Fallopian tube (tissue), 1 donor: ENCODE results near the gene UGT1A3.

DNA sequence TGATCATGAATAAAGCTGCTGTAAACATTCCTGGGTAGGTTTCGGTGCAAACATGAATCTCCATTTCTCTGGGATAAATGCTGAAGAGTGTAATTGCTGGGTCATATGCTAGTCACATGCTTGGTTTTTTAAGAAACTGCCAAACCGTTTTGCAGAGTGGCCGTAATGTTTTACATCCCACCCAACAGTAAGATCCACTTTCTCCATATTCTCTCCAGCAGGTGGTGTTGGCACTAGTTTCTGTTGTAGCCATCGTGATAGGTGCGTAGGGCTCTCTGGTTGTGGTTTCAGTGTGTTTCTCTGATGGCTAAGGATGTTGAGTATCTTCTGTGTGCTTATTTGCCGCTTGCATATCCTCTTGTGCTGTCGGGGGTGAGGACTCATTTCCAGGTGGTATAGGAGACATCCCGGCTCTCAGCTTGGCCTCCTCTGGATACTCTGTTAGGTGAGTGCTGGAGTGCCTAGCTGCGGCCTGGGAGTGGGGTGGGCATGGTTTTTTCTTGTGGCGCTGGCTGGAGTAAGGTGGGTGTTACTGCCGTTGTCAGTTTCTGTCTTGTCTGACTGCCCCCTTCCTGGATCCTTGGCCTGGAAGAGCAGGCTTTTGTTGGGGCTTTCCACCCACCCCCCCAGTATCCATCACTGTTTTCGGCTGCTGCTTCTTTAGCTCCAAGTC is 69.0 kb downstream of the DGKD start:
- PRO-cap = no peak

- PRO-cap = no peak
Observed at GRCh38 chr2:233638874-233639329, 2.7 kb downstream of the UGT1A10 start.

DNA sequence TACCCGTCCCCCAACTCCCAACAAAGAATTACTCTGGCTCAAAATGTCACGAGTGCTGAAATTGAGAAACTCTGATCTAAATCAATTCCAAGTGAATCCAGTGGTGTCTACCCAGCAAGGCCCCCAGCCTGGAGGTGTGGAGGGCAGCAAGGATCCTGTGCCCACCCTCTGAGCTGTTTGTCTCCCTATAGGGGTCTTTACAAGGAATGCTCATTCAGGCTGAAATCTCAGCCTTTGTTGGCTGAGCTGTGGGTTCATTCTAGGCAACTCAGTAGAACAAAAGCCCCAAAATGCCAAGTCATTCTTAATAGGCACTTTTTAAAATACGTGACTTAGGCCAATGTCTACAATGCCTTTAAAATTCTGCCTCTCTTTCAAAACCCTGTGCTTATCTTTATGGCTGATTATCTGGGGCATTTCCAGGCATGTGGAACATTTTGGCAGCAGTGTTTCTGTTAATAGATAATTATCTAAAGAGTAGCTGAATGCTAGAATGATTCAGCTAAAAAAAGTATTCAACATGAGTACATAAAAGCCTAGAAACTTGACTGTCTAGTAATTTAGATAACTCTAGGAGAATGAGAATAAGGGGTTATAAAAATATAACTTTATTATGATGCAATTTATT is 7.4 kb downstream of the UGT1A6 start:
- PRO-cap = no peak

DNA sequence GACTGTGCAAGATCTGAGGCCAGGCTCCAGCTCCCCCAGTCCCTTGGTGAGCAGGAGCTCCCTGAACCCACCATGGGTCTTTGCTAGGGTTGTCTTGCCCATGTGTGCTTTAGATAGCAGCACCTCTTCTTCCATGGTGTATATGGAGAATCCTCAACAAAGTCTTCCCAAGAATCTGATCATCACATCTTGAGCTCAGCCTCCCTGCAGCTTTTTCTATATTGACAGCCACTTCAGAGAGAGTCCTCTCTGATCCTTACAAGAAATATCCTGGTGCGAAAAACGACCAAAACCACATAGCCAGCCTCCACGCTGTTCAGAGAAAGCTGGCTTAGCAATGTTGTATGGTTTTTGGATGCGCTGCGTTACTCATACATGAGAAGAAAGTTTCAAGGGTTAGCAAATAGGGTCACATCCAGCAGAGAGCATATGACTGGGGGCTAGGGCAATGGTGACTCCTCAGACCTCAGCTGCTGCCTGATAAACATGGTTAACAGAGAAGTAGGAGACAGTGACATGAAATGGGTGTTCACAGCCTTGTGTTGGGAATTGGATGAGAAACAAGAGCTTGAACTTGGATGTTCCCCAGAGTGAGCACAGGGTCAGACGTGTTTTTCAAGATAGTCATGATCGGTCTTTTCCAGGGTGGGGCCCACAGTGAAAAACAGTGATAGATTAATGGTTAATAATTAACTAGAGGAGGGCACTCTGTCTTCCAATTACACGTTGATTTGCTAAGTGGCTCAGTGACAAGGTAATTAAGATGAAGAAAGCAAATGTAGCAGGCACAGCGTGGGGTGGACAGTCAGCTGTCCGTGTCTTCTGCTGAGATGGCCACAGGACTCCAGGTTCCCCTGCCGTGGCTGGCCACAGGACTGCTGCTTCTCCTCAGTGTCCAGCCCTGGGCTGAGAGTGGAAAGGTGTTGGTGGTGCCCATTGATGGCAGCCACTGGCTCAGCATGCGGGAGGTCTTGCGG is at the start of gene UGT1A3:
TSS of gene UGT1A3 (plus strand) at position 746 of the 977 bp plus-strand sequence.
- PRO-cap = no peak

DNA sequence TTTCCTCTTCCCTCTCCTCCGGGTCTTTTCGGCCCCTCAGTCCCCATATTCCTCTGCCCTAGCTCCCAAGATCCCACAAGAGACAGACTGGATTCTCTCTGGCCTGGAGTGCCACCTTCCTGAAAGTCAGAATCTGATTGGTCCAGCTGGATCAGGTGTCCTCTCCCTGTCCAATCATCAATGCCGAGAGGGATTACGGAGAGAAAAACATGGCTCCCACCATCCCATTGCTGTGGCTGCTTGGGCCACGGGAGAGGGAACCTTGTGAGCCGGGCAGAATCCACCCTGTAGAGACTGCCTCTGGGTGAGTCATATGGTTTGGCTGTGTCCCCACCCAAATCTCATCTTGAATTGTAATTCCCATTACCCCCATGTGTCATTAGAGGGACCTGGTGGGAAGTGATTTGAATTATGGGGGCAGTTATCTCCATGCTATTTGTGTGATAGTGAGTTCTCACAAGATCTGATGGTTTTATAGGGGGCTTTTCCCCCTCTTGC is 2.6 kb upstream of the MROH2A start:
- PRO-cap = no peak

- PRO-cap = unidirectional peak, minus-strand start at chr2:233868386
Observed at GRCh38 chr2:233867861-233868593, 13.7 kb upstream of the HJURP start.

DNA sequence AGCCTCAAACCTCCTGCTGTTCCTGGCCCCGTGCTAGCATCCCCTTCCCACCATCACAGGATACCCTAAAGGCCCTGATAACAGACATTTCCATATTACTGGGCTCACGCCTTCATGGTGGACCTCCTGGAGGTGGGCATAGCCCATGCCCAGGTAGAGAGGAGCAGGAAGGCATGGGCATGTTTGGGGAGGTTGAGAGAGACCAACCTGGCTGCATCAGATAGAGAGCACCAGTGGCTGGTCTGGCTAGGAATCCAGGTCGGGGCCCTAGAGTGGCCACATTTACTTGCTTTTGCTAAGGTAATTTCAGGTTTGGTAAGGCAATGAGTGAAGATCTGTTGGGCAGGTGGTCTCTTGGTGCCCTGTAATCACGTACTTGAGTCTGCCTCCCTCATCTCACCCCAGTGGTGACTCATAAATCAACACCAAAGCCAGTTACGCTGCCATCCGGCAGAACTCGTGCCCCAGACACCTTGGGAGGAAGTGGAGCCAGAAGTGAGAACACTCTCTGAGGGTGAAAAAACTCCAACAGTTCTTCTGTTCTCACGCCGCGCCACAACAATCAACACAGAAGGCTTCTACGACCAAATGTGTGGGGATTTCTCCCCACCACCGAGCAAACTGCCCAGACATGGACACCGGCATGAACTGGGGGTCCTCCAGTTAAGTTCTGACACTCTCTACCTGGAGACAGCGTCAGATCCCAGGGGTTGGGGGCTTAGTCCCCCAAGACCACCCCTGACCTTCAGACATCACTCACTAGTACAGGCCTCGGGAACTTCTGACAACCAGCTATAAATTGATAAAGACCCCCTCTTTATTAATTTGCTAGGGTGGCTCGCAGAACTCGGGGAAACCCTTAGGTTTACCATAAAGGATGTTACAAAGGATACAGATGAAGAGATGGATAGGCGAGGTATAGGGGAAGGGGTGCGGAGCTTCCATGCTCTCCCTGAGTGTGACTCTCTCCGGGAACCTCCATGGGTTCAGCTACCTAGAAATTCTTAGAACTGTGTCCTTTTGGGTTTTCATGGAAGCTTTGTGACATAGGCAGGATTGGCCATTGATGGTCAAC is 206.2 kb downstream of the ARL4C start:
- PRO-cap = no peak

DNA sequence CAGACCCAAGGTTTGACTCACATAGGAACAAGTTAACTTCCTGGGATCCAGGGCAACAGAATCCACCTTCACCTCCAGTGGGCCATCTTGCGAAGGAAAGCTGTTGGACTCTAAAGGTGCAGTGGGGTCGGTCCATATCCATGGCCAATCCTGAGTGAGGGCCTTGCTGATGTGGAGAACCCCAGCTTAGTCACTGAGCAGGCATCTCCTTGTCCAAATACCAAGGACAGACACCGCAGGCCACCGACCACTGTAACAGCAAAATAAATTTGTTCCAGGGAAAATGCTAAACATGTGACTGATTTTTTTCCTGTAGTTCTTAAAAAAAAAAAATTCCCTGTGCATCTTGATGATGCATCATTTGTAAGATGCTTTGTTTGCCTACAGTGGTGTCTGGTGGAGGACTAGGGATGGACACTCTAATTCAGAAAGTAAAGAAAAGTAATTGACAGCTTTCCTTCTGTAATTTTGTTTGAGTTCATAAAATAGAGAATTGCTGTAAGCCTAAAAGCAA is 188.8 kb downstream of the ARL4C start:
- PRO-cap = no peak

GRCh38 chr2:234444580-234445488 is 52.0 kb downstream of the ARL4C start:
- PRO-cap = no peak

- PRO-cap = no peak
Observed at GRCh38 chr2:234491549-234492674, 5.0 kb downstream of the ARL4C start.

DNA sequence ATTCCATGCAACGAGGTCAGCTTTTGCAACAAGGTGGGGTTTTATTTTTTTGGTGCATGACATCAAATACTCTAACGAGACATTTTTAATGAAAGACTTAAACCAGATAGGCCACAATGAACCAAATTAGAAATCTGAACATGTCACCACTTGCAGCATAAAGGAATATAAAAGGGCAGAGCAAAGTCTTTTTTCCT is 2.4 kb downstream of the ARL4C start:
- PRO-cap = no peak

- PRO-cap = no peak
Observed at GRCh38 chr2:234772786-234773161, 179.0 kb upstream of the SH3BP4 start.

GRCh38 chr2:234864378-234864886 is 87.4 kb upstream of the SH3BP4 start:
- PRO-cap = no peak

GRCh38 chr2:234874710-234875225 is 77.0 kb upstream of the SH3BP4 start:
- PRO-cap = no peak

GRCh38 chr2:234954226-234954428 is 2.3 kb downstream of the SH3BP4 start:
- PRO-cap = no peak

DNA sequence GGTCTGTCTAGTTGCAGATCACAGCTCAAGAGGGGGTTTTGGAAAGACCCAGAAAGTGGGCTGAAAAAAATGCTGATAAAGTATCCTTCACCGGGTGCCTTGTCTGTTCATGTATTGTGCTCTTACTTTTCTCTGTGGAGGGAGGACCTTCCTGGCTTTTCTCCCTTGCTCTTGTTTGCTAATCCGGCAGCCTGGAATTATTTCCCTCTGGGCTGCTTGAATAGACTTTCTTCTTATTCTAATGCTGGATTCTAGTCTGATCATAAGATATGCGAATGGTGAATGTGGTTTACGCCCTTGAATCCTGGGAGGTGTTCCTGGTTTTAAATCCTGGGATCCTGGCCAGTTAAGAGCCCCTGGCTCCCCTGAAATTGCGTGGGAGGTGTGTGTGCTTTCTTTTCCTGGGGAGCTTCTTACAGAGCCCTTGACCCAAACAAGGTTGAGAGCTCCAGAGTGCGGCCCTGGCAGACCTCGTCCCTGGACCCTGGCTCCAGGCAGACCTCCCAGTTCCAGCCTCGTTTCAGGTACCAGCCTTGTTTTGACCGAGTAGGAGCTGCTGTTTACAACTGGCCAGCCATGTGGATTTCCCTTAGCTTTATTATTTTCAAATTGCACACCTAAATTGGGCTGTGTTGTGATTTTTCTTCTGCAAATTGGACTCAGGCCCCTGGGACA is 2.7 kb downstream of the SH3BP4 start:
- PRO-cap = no peak

DNA sequence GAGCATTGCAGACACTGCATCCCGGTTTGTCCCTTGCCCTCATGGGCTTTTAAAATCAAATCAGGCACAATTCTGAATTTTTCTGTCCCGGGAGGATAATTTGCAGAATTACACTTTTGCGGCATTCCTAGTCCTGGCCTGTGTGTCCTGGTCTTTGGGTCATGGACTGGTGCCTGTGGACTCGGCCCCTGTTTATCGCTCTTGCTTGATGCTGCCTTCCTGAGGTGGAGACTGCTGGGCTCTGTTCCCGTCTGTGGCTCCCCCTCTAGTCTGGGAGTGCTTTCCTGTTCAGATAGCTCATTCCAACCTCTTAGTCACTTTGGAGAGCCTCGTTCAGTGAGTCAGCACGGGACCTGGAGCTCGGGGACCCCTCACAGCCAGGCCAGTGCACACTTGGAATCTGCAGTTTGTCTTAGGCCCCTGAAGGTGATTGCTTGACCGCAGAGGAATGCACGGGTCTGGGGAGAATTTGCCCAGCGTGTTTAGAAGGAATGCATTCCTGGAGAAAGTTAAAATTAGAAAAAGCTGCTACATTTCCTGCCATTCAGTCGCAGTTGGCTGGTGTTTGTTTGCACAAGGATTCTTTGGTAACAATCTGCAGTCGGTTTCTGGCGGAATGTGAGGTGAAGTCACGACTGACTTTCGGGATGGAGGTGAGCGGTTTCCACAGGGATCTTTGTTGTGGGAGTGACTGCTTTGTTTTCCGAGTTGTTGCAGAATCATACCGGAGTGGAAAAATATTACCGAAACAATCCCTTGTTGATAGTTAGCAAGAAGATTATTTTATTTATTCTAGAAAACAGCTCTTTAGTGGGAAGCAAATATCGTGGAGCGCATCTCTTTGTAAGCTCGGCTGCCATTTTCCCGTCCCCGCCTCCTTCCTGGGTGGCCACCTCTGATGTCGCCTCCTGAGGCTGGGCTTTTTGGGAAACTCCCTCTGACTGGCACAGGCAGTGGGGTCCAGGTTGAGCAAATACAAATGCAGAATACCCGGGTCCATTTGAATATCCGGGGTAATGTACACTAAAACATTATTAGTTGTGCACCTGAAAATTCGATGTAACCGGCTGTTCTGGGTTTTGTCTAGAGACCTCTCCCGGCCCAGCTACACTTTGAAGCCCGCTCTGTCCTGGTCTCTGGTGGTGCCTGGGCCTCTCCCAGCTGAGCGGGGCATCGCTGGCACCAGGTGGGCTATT is 29.7 kb downstream of the SH3BP4 start:
- PRO-cap = bidirectional peak, plus-strand start at position 669 of the sequence, minus-strand start at position 620 of the sequence; unidirectional peak, minus-strand start at position 883 of the sequence

- PRO-cap = no peak
Observed at GRCh38 chr2:234991979-234992317, 40.1 kb downstream of the SH3BP4 start.

DNA sequence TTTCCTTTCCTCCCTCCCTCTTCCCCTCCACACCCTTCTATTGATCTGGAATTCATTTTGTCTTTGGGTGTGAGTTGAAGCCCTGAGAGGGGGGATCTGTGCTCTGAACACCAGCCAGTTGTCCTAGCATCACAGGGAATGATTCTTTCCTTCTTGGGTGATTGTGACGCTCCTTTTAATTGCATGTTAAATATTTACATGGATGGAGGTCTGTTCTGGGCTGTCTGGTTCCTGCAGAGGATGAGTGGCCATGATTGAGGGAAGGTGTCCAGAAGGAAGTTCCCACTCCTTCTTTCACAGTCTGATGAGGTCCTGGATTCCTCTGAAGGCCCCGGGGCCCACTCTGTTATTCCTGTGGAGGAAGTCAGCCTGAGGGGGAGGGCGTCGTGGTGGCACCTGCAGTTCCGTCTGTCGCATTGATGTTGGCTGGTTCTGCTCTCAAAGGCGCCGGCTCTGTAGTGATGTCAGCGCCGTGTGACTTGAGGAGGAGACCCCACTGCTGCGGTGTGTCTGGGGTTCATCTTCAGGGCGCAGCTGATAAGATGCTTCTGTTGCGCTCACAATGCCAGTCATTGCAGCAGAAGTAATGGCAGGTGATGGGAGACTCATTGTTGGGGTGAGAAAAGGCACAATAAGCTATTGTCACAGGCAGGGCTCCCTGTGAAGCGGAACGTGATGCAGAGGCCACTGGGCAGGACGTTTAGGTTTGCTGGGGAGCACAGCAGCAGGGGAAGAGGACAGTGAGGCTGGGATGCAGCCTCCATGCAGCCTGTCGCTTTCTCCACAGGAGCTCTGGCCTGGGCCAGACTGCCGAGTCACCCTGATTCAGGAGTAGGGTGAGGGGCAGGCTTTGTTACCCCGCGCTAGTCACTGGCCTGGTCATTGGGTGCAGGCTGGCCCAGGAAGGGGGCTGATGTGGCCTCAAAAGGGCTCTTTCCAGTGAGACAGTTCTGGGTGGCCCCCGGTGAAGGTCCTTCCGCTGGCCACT is 42.6 kb downstream of the SH3BP4 start:
- PRO-cap = no peak

DNA sequence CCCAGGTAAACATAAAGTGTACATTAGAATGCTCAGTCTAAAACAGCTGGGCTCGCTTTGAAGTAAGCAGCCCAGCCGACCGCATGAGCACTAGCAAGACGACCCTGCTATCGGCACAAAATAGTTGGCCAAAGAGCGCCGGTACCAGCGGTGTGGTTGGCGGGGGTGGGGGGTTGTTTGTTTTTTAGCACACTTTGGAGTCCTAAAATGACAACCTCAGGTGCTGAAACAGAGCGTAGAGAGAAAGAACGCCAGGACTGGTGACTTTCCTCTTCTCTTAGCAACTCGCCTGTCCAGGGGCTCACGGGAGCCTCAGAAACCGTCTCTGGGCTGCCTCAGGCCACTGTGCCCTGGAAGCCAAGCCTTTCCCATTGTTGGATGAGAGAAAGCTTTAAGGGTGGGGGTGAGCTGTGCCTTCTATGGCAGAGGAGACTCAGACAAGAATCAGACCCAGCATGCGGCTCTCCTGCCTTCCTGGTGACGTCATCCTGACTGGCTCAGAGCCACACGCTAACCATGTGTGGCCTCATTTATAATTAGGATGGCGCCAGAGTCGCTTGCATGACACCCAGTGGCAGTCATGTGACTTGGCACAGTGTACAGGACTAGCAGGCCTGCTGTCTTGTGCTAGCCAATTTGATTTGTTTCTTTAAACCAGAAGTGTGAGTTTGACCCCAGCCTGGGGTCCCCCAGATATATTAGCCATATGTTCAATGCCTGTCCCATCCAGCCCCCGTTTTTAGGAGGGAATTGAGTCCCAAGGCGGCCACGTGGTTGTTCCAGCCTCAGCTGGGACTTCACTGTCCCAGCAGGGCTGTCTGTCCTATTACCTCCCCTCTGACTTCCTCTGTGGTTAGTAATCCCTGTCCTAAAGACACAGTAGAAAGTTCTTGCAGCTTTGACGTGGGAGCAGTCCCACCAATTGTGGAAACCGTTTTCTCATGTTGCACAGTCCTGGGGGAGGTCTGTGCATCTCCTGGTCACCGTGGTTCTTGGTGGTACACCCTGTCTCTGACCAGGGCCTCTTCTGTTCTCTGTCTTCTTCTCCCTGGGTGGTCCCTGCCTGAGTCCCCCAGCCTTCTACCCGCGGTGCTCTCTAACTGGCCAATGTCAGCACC is 99.2 kb downstream of the SH3BP4 start:
- PRO-cap = no peak